ENCODE results near the gene NKX6-2.

GRCh38 chr10:132395710-132396899, 895 bp upstream of the PWWP2B start:
- PRO-cap: unidirectional peak, plus-strand start at chr10:132395959; bidirectional peak, plus-strand start at chr10:132396149, minus-strand start at chr10:132396366; bidirectional peak, plus-strand start at chr10:132396679, minus-strand start at chr10:132396637

DNA sequence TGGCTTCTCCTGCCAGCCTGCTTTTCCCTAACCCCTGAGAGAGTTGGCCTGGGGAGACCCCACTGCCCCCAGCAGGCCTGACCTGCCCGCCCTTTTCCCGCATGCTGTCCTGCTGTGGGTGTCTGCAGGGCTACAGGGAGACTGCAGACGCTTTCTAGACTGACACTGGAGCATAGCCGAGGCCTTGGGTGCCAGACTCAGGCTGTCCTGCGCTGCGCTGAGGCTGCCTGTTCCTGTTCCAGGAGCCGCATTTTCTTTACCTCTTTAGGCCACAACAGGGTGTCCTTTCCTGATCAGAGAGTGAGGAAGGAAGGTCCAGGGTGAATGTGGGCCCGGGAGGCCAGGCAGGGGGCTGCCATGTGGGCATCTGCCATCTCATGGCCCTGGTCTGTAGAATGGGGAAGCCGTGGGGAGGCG, 3.6 kb downstream of the PWWP2B start:
- PRO-cap: no peak

DNA sequence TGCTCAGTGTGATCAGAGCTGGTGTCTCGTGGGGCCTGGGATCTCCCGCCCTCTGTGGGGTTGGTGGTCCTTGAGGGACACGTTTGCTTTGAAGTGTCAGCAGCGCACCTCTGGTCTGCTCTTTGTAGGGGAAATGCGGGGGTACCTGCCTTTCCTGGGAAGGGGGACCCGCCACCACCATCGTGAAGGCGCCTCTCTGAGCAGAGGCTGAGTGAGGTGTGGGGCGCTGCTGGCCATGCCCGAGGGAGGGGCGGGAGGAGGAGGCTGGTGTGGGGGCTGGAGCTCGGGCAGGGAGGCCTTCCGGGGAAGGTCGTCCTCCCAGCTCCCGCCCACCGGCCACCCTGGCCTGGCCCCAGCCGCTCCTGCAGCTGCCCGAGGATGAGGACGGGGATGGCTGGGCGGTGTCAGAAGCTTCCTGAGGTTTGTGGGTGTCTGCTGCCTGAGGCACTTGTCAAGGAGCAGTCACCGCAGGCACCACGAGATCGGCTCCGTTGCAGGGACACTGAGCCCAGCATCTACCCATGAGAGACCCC, 11.3 kb downstream of the PWWP2B start:
- PRO-cap: no peak

GRCh38 chr10:132438996-132439486, 42.0 kb downstream of the PWWP2B start:
- PRO-cap: no peak

DNA sequence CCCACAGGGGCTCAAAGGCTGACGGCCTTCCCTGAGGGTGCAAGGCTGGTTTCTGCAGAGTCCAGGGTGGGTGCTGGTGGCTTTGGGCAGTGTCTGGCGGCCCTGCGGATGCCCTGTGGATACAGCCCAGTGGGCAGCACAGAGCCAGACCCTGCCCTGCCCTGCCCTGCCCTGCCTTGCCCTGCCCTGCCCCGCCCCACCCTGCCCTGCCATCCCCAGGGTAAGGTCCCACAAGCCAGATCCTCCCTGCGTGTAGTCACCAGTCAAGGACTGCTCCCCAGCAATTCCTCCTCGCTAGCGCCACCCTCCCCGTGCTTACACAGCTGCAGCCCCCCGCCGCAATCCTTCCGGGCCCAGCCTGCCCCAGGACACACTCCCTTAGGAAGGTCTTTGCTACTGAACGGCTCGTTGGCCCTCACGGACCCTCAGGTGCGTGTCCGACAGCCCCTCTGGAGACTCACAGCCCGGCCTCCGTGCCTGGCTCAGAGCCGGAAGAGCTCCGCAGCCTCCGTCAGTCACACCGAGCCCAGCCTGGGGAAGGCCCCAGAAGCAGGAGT, 68.2 kb downstream of the PWWP2B start:
- PRO-cap: no peak

DNA sequence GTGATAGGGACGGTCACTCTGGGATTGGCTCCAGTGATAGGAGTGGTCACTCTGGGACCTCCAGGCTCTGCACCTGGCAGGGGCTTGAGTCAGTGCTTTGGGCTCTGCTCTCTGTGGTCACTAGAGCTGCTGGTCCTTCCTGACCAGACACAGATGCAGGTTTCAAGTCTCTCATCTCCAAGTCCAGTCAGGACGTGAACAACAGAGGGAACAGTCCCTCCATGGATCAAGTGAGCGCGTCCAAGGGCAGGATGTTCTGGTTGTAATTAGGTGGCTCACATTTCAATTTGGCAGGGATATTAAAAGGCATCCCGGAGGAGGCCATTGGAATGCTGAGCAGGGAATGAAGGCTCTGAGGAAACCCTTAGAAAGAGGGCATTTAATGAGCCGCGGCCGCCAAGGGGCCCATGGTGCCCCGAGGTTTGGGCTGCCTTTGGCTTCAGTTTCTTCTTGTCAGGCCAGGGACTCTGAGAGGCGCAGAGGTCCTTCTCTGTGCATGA, 30.9 kb upstream of the INPP5A start:
- PRO-cap: no peak

GRCh38 chr10:132536053-132536693, 1.4 kb upstream of the INPP5A start:
- PRO-cap: no peak

DNA sequence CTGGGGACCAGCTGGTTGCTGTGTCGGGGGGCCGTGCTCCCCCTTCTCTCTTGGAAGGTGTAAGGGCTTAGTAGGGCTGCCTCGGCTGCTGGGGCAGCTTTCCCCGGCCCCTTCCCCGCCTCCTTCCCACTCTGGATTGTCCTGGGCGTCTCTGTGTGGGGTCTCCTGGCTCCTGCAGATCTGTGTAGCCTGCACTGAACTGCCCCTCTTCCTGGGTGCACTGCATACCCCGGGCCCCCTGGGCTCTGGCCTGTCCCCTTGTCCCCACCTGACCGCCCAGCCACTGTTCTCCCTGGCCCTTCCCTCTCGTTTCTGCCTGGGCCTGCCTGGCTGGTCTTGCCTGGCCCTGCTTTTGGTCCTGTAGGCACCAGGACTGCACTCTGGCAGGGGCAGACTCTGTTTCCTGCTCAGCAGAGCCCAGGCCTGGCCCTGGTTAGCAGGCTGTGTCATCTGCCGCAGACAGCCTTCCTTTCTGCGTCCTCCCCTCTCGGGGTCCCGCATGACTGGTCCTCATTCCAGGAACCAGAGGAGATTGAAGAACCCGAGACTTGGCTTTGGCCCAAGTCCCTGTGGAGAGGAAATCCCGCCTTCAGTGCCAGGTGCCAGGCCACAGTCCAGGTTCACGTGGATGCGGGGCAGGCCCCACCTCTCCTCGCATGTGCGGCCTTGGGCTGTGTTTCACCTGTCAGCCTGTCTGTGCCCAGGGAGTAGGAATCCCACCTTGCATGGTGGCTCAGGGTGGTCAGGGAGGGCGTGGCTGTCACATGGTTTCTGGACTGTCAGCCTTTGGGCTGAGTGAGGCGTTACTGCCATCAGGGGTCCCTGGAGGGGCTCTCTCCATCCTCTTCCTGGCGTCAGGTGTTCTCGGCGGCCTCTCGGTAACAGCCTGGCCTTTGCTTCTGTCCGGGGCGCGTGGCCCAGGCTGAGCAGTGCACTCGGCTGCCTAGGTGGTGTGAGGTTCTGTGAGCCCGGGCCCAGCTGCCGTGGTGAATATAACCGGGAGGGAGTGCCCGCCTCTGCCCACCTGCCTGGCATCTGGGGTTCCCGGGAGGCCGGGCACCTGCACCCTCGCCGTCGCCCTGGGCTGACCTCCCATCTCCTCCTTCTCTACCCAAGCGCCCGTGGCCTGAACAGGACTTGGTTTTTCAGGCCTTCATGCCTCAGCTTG, 9.3 kb downstream of the INPP5A start:
- PRO-cap: no peak

DNA sequence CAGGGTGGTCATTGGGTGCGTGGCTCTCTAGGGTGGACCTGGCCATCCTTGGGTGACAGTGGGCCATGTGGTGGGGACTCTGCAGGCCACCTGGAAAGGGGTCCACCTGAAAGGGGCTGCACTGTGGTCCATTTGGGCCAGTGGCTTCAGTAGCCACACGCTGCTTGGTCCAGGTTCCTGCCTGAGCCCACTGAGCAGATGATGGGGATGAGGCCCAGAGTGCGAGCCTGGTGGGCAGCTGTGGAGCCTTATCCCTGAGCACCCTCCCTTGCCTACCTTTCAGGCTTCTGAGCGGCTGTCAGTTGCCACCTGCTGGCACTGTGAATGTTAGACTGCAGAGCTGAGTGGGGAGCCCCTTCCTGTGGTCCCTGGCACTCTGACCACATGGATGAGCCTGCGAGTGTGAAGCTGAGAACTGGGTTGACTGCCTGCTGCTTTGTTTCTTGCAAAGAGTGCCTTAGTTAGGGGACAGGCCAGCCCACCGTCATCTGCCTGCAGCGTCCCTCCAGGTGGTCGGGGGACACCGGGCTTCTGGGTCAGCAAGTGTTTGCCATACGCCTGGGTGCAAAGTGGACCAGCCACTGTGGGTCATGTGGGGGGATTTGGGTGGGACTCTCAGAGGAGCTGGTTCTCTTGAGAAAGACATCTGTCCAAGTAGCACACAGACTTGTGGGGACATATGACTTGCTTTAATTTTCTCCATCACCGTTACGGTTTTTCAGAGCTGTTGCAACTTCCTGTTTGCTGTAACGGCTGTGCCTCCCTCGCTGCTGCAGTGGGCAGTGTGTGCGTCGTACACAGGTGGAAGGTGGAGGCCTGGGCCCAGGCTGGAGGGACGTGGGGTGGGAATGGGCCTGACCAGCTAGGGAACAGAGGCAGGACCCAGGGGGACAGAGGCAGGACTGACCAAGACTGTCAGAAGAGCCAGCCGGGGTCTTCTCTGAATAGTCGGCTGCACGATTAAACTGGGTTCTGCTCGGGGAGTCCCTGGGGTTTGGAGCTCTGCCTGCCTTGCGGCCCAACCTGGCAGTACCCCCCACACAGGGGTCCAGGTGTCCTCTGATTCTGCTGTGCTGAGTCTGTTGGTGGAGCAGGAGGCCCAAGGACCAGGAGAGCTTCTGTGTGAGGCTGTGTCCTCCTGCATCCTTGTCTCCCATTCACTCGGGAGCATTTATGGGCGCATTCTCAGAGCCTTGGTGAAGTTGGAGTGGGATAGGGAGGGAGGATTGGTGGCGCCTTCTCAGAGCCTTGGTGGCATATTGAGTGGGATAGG, 13.7 kb downstream of the INPP5A start:
- PRO-cap: no peak

DNA sequence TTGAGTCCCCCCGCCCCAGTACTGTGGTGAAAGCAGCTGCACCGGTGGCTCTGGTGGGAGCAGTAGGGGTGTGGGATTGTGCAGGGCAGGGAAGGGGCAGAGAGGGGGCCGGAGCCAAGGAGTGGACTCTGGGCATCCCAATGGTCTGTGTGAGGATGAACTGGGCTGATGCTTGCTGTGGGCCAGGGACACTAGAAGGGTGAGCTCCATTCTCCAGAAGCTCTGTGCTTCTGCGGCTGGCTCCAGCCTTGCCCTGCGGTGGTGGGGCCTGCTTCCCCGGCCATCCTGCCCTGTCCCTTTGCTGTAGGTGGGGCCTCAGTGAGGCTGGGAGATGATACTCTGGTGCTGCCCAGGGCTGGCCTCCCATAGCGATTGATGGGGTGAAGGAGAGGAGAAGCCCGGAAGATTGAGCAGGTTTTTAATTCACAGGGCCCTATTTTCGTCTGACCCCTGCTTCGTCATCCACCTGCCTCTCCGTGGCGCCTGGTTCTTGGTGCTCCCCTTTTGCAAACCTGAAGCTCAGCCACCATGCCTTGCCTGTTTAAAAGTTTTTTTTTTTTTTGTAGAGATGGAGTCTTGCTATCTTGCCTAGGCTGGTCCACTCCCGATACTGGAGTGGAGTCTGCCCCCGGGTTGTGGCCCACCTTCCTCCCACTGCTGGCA, 41.9 kb downstream of the INPP5A start:
- PRO-cap: no peak

DNA sequence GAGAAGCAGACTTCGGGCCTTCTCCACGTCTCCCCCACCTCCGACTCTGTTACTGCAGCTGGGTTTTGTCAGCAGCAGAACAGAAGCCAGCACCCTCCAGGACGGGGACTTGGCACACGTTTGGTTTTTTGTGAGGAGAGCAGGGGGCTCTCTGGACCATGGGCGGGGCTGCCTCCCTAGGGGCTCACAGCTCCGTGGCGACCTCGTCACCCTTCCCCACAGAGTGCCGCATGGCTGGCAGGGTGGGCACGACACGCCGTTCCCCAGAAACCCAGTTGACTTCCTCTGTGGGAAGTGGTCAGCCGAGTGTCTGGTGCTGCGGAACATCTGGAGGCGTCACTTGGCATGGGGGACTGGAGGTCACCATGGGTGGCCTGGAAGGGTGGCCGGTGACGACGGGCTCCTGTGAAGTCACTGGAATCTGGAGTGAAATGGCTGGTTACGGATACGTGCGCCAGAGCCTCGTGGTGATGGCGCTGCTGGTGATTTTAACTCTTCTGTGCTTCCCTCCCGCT, 48.7 kb downstream of the INPP5A start:
- PRO-cap: no peak

- PRO-cap: no peak
Observed at GRCh38 chr10:132618450-132618867, 80.9 kb downstream of the INPP5A start.

GRCh38 chr10:132631396-132632101, 94.0 kb downstream of the INPP5A start:
- PRO-cap: no peak

DNA sequence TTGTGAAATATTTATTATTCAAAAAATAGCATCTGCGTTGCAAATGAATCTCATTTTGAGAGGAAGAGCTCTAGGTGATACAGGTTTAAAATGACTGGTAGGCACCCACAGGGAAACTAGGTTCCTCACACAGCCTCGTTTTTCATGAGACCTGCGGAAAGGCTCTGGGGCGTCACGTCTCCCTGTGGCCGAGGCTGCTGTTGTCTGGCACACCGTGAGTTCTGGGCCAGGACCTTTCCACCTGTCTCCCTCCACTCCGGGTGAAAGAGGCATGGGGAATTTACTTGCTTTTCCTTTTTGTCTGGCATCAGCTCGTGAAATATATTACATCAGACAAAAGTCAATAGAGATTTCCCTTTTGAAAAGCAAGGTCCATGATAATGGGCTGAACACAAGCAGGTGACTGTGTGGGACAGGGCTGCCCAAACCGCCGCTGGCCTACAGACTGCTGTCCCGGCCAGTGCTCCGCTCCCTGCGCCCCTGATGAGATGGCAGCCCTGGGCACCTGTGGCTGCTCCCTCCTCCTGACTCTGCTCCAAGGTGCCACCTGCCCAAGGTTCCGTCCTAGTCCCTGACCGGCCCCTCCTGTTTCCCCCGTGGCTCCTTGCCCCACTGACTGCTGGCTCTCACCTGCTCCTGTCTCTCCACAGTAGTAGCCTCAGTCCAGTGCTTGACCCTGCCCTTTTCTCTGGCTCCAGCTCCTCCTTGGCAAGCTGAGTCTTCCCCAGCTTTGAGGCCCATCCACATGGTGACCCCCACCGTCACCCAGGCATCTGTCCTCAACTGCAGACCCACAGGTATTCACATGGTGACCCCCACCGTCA, 109.6 kb downstream of the NKX6-2 start:
- PRO-cap: no peak

- PRO-cap: no peak
Observed at GRCh38 chr10:132783656-132784554, 2.0 kb downstream of the NKX6-2 start.

GRCh38 chr10:132785945-132786606, at the start of gene NKX6-2:
NKX6-2 (minus strand) TSS chr10:132786147.
- PRO-cap: no peak

- PRO-cap: no peak
Observed at GRCh38 chr10:133109731-133110667, 22.3 kb downstream of the ADGRA1 start.

DNA sequence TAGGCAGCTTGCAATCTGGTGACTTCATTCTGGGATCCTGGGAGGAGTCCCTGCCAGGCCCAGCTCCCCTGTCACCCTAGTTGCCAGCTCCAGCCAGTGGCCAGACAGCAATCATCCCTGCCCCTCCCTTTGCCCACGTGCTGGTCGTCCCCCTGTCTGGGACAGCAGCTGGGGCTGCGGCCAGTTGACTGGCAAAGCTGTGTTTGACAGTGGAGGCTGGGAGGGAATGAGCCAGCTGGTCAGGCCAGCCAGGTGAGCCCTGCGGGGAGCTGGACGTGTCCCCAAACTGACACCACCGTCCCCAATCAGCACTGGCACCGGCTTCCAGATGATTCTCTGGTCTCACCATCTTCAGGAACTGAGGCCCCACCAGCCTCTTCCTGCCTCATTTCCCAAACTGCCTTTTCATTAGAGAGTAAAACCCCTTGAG, 30.1 kb downstream of the ADGRA1 start:
- PRO-cap: no peak

DNA sequence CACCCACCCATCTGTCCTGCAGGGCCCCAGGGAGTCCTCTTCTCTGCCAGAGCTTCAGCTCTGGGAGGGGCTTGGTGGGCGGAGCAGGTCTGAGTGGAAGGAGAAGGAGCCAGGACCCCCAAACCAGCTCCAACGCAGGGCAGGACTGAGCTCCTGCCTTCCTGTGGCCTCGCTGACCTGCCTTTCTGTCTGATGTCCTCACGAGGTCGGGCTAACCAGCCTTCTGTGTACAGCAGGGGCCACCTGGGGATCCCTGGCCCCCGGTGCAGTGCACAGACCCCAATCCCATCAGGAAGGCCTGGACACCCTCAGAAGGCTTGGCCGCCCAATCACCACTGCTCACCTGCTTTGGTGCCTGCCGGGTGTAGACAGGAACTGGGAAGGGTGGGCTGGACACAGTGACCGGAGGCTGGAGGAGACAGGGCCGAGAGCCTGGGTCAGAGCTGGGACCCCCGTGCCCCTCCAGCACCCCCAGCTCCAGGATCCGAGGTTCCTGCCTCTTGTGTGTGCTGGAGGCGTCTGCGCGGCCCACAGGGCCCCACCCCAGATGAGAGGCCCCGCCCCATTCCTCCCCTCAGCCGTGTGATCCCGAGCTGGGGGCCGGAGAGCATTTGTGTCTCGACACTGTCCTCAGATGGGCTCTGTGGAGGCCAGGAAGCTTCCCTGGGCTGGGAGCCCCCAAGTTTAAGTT, 9.5 kb downstream of the ADAM8 start:
- PRO-cap: no peak

- PRO-cap: no peak
Observed at GRCh38 chr10:133334561-133335341, 1.9 kb downstream of the CALY start.

Measured in neural crest cell (in vitro differentiated cells).